Frontal cortex (tissue), 2 donors: ENCODE measurements around a stretch of chr14.

DNA sequence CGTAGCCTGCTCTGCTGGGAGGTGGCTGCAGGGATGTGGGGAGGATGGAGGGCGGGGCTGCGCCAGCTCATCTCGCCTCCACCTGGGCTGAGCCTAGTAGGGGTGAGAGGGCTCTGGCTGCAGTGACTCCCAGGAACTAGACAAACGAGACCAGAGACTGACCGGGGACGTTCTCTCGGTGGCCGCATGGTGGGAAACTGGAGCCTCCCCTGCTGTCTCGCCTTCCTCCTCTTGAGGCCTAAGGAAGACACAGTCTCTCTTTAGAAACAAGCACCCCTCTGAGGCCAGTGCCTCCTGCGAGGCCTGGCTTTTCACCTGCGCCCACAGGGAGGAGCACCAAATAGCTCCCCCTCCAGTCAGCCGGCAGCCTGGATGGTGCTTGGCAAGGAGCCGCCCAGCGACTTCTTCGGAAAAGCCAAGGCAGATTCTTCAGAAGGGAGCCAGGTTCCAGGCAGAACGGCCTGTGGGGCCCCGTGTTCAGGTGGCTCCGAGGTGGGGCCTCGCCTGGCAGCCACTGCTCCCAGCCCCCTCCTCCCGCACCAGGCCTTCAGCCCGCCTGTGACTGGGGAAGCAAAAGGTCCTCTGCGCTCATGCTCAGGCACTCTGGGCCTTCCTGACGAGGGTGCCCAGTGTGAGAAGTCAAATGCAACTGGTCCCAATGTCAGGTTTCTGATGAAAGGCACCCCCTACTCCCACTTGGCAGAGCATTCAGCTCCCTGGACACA lies 62.5 kb downstream of the PLEKHG3 start:
- RAMPAGE, long total RNA, result no peak

DNA sequence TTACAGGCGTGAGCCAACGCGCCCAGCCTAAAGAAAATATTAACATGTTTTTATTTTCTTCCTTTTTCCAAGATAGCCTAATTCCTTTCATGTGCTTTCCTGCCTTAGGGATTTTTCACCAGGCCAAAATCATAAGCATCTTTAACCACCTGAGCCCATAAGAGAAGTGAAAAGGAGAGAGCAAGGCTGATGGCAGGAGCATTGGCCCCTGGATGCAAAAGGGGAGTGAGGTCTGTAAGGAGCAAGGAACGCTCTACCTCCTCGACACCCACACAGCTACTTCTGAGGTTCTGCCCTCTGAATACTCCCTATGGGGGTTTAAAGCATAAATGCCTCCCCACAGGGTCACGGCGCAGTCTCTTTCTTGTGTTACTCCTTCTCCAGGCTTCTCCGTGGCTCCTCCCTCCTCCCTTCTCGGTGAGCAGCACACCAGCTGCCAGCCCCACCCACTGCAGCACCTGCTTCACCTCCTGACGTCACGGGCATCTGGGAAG lies 67.4 kb downstream of the SPTB start:
- RAMPAGE, long total RNA, result no peak

DNA sequence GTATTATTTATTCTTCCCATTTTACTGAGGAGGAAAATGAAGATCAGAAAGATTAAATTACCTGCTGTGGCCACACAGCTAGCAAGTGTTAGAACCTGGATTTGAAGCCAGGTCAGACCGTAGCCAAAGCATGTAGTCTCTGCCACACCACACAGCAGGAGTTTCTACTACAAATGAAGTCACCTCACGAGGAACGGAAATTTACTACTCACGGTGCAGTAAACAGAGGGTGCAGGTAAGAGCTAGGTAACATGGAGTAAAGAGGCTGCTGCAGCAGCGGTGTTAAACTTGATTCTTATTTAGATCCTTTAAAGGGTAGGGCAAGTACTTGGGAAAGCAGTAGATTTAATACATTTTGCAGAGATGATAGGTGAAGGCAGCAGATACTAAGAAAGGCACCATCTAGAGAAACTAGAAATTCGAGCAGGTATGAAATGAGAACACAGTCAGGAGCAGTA lies 21.7 kb downstream of the SPTB start:
- RAMPAGE, long total RNA, result no peak

DNA sequence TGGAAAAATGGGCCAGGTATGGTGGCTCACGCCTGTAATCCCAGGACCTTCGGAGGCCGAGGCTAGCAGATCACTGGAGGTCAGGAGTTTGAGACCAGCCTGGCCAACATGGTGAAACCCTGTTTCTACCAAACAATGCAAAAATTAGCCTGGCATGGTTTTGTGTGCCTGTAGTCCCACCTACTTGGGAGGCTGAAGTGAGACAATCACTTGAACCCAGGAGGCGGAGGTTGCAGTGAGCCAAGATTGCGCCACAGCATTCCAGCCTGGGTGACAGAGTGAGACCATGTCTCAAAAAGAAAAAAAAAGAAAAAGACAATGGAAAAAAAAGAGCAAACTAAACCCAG lies 5.3 kb downstream of the CHURC1 start:
- RAMPAGE, long total RNA, result no peak

- RAMPAGE, long total RNA, result no peak
These were observed 11.2 kb downstream of the RAB15 start for GRCh38 chr14:64960938-64961343.

DNA sequence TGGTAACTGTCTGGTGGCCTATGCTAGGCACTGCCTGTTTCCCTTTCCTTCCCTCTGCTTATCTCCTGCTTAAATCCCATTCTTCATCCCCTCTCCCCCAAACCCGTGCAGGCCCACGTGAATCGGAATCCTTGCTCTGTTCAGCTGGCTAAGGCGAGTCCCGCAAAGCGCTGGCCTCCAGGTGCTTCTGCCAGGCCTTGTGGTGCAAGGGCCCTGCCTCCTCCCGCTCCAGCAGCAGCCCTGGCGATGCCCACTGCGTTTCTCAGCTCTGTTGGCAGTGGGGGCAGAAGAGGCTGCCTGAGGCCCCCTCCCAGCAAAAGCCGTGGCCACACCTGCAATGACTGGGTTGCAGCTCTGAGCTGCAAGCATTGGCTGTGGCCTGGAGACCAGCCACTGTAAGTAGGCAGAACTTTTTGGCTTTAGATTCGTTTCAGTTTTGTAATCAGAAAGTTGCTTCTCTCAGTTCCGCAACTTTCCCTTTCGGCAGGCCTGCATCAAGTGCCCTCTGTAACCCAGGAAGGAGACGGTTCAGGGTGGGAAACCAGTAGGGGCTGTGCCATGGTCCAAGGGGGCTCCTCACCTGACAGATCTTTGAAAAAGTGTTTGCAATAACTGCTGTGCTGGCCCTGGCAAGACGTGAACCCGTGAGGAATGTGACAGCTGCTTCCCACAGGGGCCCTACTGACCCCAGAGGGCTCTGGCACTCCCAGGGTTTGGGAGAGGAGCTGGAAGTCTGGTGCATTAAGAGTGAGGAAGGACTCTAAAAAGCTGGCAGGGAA lies 54.3 kb upstream of the MAX start:
- RAMPAGE, long total RNA, result no peak

GRCh38 chr14:65210055-65210447 lies 107.7 kb upstream of the MAX start:
- RAMPAGE, long total RNA, result no peak

DNA sequence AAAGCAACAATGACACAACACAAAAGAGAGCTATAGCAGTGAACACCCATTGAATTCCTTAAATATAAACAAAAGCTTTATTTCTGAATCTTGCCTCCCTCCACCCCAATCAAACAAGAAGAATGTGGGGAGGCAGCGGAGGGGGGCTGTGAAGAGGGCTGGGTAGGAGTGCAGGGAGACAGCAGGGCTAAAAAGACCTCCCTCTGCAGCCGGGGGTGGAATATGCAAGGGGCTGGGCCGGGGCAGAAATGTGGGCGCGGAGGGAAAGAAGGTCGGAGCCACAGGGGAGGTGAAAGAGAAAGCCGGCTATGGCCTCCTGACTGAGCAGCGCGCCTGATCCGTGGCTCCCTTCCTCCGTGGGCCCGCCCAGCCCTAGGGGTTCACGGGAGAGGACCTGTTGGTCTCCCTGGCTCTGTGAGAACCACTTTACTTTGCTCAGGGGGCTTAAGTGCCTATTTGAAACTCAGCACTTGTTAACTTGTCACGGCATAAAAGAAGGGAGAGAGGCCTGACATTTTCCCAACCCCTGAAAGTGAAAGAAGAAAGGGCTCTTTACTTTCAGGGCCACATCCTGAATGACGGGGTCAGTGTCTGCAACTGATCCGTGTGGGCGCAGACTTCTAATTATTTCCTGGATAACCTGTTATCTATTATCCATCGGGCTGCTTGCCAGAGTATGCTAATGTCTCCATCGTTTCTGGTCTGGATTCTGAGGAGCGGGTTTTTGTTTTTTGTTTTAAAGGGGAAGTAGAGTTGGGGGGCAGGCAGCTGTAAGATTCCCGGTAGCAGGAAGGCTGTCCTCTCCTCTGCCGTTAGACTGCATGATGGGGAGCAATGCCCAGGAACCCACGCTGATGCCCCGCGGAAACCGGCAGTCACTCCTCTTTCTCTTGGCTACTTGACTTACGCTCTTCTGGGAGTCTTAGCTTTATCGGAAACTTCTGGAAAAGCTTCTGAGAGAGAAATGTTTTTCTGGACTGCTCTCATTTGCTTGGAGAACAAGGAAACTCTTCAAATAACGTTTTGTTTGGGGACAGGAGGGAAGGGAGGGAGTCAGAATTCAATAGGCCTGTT lies 127.5 kb upstream of the MAX start:
- RAMPAGE, long total RNA, result no peak

DNA sequence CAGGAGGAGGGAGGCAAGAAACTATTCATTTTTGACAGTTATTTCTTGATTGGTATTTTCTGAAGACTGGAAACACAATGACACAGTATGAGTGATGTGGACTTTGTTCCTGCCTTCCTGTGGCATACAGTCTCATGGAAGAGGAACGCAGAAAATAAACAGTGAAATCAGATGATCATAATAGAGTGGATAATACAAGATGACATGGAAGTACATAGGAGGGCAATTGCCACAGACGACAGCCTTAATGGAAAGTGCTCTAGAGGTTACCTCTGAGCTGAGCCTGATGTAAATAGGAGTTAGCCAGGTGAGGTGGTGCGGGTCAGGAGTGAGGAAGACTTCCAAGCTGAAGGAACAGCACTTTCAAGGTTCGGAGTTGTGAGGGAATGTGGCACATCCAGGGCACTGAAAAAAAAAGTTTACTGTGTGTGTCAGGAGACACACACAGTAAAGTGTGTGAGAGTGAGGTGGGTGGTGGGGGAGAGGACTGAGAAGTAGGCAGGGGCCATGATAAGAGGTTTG lies 140.5 kb upstream of the MAX start:
- RAMPAGE, long total RNA, result no peak

DNA sequence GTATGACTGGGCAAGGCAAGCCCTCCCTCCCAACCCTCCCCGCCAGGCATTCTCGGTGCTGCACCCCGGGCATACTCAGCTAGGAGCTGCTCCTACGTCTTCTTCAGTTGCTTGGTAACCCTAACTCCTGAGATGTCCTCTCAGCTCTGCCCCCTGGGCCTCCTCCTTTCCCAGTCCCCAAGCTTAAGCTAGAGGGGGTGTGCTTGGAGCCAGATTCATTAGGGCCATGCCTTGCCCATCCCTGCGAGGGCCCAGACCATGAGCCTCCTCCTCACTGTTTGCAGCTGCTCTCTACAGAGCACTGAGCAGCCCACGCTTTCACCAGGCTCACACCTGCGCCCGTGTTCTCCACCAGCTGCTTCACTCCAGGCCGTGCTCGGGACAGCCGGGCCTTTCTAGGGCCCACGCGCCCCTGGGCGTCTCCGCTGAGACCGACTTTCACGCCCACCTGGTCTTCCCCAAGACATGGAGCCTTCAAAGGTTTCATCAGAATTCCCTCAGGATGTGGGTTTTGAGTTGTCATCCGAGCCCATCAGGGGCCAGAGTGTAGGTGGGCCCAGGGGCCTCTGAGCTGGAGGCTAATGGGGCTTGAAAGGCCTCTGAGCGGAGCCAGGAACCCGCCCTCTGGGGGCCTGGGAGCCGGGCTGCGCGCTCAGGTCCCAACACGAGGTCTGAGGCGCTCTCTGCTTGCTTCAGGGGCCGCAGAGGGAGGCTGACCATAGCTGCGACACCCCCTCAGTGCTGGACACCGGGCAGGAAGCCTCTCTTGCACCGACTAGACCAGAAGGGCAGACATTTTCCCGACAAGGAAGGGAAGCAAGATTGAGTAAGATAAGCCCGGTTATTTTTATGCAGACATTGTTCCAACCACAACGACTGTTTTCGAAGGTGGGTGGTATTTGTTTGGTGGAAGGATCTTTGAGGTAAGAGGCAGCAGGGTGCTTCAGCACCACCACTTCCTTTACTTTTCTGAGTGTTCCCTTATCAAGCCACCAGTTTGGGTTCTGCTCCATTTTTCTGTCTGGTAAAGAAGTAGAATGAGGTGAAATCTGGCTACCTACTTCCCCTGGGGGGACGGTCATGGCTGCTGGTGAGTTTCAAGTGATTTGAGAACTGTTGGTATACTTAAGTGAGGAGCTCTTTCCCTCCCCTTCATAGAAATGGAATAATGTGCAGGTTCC lies 125.1 kb upstream of the FUT8 start:
- RAMPAGE, long total RNA, result no peak

DNA sequence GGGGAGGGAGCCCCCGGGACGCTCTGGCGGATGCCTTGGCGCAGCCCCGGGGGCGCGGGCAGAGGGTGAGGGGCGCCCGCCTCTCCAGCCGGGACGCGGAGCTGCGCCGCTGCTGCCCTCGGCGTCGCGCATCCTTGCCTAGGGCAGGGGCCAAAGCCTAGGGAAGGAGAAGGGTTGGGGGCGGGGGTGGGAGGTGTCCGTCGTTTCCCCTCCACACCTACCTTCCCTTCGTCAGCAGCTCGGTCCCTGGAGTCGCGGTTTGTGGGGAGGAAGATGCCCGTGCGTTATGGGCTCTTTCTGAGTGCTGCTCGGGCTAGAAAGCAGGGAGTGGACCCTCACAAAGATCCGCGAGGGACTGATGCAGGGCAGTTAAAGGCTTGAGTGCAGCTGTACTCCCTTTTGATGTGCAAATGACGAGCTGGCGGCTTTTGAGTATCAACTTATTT lies 862 bp downstream of the FUT8 start:
- RAMPAGE, long total RNA, result no peak

DNA sequence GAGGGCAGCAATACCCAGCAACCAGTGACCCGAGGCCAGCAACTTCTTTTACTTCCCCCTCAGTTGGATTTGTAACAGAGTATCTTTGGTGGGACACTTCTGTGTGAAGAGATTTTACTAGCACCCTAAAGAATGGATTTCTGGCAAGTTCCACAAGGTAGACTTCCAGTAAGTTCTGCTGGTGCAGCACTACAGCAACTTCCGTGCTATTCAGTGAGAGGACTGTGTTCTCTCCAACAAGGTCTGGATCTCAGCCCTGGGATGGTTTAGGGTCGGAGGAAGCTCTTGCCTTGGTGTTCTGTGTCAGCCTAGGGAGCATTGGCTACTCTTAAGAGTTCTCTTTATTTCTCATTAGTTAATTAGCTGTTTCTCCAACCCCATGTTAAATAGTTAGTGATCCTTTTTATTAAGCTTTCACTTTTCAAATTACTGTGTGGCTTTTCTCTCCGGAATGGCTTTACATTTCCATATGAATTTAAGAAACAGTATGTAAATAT lies 70.5 kb downstream of the FUT8 start:
- RAMPAGE, long total RNA, result no peak

- RAMPAGE, long total RNA, result no peak
These were observed 437.8 kb downstream of the FUT8 start for GRCh38 chr14:65850358-65850713.

- RAMPAGE, long total RNA, result no peak
These were observed 63.7 kb upstream of the CCDC196 start for GRCh38 chr14:66422552-66422885.

DNA sequence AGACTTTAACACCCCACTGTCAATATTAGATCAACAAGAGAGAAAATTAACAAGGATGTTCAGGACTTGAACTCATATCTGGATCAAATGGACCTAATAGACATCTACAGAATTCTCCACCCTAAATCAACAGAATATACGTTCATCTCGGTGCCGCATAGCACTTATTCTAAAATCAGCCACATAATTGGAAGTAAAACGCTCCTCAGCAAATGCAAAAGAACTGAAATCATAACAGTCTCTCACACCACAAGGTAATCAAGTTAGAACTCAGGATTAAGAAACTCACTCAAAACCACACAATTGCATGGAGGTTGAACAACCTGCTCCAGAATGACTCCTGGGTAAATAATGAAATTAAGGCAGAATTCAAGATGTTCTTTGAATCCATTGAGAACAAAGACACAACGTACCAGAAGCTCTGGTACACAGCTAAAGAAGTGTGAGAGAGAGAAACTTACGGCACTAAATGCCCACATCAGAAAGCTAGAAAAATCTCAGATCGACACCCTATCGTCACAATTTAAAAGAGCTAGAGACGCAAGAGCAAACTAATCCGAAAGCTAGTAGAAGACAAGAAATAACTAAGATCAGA lies 196.4 kb downstream of the GPHN start:
- RAMPAGE, long total RNA, result no peak

DNA sequence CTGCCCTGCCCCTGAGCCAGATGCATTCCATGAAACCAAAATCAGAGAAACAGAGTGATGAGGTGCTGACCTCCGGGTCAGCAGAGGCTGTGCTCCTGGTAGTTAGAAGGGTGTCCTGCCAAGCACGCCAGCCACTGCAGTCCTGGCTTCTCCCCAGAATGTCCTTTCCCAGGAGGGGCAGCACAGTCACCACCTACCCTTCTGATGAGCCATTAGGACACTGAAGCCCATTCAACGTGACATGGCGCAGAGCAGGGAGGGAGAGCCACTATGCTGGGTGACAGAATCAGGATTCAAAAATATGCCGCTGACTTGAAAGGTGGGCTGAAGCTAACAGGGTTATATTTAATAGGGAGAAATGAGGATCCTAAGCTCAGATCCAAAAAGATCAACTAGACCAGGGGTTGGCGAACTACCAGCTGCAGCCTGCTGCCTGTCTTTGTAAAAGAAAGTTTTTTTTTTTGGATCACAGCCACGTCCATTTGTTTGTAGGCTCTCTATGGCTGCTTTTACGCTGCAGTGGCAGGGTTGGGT lies 34.5 kb upstream of the PLEK2 start:
- RAMPAGE, long total RNA, result no peak

DNA sequence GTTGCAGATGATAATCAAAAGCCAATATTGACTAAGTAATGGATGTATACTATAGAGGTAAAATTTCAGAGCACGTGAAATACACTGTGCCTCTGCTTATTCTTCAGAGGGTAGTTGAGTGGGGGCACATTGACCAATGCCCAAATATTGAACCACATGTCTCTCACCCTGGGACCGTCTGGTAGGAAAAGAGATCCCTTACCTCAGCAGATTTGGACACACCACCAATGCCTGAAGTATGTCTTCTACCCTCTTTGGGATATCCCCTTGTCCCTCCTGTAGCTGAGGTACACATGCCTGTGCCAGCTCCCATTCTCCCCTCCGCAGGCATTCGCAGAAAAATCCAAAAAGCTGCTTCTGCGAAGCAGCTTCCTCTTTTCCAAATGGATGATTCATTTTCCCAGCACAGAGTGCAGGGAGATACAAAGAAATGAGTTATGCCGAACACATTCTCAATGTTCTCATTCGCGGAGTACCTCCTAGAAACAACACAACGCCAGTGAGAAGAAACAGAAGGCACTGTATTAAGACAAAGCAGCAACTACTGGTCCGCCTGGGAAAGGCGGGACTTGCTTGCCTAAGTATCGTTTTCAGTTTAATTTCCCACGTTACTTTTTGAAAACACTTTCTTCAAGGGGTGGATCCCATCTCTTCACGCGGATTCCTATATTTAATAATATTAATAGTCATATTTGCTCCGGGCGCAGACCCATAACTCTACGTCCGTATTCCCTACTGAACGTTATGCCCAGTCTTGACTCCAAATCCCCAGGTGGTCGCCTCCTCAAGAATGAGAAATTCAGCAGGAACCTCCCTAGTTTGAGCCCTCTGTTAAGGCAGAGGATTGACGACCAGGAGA lies 593 bp downstream of the ZFYVE26 start:
- RAMPAGE, long total RNA, result no peak

GRCh38 chr14:67853260-67853670 lies 33.7 kb downstream of the RAD51B start:
- RAMPAGE, long total RNA, result no peak

GRCh38 chr14:67856854-67857200 lies 37.2 kb downstream of the RAD51B start:
- RAMPAGE, long total RNA, result no peak

DNA sequence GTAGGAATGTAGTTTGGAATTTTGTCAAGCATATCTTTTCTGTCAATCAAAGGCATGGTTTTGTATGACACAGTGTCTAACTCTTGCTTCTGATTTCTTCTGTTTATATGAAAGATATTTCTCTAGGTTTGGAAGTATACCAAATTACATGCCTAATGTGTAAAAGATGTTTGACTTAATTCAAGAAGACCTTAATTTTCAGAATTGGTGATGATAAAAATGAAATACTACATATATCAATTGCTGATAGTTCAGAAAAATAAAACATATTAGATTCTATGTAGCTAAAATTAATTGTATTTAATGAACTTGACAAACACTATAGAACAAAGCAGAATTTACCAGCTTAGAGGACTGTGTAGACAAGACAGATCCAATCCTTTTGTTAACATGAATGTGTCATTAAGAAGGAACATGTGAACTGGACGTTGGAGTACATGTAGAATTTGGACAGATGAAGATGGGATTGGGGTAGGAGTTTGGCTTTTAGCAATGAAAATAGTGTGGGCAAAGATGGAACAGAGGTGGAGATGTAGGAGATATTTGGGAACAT lies 135.9 kb downstream of the RAD51B start:
- RAMPAGE, long total RNA, result no peak